SJSA1 (cell line): ENCODE measurements around a stretch of chr2.

- RAMPAGE, long total RNA = no peak
Measured at GRCh38 chr2:205686423-205687048, 4.2 kb downstream of the NRP2 start.

GRCh38 chr2:205696802-205697920 is 14.9 kb downstream of the NRP2 start:
- RAMPAGE, long total RNA = no peak

DNA sequence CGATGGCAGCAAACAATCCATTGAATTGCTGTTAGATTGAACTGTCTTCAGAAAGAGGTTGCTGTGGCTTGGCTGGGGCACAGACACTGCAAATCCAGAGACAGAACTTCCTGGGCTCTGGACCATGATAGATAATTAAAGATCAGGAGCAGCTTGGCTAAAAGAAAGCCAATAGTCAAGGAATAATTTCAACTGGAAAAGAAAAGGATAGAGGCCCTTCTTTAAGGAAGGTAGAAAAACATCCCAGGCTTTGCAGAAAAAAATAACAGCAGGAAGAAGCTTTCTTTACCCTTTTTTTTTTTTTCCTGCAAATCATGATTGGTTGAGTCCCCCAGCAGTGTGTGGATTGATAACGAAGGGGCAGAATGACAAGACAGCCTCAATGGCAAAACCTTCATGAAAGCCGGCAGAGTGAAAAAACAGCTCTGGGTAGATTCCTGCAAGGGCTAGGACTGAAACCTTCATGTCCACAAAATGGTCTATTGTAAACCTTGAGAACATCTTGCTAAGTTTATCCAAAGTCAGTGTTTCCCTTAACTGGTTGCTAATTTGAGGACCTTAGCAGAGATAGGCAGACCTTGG is 75.4 kb downstream of the NRP2 start:
- RAMPAGE, long total RNA = no peak

- RAMPAGE, long total RNA = no peak
Measured at GRCh38 chr2:205768135-205768676, 85.9 kb downstream of the NRP2 start.

DNA sequence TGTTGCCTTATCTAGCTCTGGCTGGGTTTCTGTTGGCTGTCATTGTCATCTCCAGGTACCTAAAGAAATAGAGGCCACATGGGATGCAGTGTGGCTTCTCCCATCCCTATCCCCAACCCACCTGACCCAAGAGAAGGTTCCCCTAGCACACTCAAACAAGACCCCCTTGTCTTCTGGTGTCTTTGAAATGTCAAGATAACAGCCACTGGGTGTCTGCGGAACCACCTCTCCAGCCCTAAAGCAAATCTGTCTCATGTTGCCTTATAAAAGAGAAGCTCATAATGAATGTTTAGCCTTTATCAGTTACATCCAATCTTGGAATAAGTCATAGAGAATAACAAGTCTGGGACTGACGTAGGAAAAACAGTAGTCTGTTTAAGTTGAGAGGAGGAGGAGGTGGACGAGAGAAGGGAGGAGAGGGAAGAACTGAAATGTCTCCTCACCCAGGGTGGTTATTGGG is 94.9 kb downstream of the NRP2 start:
- RAMPAGE, long total RNA = no peak

- RAMPAGE, long total RNA = no peak
Measured at GRCh38 chr2:205806023-205806731, 123.9 kb downstream of the NRP2 start.

DNA sequence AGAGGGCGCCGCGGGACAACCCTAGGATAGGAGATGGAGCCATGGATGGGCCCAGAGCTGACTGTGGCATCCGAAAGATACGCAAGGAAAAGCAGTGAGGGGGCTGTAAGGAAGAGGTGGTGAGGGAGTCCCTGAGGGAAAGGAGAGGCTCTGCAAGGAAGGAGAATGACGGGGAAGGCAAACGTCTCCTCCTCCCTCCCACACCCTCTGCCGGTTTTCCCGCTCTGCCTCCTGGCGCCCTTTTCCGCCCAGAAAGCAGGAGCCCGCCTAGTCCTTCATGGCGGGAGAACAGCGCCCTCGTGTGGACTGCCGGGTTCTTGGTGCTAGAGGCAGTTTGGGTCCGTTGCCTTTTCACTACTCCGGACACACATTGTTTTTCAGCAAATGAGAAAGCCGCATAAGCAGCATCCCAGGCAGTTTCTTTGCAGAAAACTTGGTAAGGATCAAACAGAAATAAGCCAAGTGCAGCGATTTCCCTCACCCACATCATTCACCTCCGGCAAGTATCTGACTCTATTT is 200.4 kb downstream of the INO80D start:
- RAMPAGE, long total RNA = no peak

GRCh38 chr2:206022796-206023037 is 63.3 kb downstream of the INO80D start:
- RAMPAGE, long total RNA = no peak

DNA sequence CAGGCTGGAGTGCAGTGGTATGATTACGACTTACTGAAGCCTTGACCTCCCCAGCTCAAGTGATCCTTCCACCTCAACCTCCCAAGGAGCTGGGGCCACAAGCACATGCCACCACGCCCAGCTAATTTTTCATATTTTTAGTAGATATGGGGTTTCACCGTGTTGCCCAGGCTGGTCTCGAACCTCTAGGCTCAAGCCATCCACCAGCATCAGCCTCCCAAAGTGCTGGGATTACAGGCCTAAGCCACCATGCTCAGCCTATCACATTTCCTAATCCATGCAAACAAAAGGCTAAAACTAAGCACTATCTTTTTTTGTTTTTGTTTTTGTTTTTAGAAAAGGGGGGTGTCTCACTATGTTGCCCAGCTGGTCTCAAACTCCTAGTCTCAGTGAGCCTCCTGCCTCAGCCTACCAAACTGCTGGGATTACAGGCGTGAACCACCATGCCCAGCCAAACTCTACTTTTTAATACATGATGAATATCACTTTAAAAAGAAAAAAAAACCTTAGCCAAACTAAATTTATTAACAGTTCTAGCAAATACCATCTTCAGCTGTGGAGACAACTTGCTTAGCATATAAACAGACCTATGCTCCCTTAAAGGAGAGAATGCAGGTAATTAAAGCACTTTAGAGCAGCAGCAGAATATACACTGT is 12.3 kb downstream of the INO80D start:
- RAMPAGE, long total RNA = no peak

- RAMPAGE, long total RNA = no peak
Measured at GRCh38 chr2:206150903-206151598, 8.2 kb downstream of the NDUFS1 start.

GRCh38 chr2:206162276-206162998 is 2.7 kb downstream of the EEF1B2 start:
- RAMPAGE, long total RNA = no peak

- RAMPAGE, long total RNA = no peak
Measured at GRCh38 chr2:206292932-206293740, 18.7 kb downstream of the ZDBF2 start.

DNA sequence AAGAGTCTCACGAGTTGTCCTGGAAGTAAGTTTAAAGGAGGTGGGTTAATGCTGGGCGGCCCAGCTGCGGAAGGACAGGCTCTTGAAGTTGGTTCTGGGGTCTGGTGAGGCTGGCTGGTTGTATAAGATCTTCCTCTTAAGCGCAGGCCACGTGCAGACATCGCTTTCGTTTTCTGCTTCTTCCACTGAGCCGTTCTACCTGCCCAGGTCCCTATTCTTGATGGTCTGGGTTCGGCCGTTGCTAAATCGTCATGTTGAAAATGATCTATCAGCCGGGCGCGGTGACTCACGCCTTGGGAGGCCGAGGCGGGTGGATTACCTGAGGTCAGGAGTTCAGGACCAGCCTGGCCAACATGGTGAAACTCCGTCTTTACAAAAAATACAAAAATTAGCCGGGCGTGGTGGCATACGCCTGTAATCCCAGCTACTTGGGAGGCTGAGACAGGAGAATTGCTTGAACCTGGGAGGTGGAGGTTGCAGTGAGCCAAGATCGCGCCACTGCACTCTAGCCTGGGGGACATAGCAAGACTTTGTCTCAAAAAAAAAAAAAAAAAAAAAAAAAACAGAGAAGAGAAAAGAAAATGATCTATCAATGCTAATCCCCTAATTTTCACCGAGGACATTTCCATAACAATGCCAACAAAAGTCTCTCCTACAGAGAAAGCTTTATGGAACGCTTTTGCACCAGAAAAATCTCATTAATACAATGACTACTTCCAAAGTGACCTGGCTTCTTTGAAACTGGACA is 491 bp downstream of the FASTKD2 start:
- RAMPAGE, long total RNA = no peak

DNA sequence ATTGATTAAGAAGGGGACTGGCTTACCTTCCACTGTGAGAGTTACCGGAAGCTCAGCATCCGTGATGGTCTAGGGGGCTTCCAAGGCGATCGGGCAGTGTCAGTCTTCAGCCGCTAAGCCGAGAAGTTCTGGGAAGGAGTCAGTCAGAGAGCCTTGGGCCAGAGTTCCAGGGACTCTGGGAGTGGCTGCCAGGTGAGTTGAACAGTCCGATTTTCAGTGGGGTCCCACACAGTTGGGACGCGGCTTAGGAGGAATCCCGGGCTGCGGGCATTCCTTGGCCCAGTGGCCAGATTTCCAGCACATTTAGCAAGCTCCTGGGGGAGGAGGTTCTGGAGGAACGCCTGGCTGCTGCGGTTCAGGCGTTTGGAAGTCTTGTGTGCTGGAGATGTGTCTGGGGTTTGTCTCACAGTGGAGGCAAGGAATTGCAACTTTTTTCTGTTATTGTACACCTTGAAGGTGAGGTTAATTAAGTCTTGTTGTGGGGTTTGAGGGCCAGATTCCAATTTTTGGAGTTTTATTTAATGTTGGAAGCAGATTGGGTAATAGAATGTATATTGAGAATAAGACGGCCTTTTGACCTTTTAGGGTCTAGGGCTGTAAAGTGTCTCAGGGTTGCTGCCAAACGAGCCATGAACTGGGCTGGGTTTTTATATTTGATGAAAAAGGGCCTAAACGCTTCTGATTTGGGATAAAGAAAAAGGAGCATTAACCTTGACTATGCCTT is 44.8 kb downstream of the FASTKD2 start:
- RAMPAGE, long total RNA = no peak

- RAMPAGE, long total RNA = no peak
Measured at GRCh38 chr2:206871808-206872163, 67.5 kb upstream of the CPO start.

DNA sequence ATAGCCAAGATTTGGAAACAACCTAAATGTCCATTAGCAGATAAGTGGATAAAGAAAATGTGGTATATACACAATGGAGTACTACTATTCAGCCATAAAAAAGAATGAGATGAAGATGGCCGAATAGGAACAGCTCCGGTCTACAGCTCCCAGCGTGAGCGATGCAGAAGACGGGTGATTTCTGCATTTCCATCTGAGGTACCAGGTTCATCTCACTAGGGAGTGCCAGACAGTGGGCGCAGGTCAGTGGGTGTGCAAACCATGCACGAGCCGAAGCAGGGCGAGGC is 31.5 kb upstream of the CPO start:
- RAMPAGE, long total RNA = no peak

GRCh38 chr2:207008067-207008457 is 68.7 kb downstream of the CPO start:
- RAMPAGE, long total RNA = no peak

DNA sequence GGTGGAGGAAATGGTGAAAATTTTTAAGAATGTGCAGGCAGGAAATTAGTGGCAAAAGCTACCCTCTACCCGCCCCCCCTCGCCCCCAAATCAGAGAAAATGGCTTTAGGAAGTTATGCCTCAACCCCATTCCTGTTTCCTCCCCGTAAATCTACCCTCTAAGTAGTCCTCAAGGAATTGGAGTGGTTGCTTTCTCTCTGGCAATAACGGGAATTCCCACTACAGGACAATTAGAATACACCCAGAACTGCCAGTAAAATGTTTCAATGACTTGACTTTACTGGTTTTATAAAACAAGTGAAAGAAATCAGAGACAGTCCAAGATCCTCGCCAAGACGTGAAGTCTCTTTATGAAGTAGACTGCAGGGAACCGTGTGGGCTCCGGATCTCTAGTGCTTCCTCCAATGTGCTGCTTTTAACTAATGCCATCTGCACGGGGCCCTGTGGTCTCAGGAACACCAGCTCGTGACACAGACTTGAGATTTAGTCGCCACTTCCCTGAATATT is 101.3 kb downstream of the CPO start:
- RAMPAGE, long total RNA = no peak

- RAMPAGE, long total RNA = no peak
Measured at GRCh38 chr2:207074149-207075155, 91.3 kb downstream of the KLF7 start.

DNA sequence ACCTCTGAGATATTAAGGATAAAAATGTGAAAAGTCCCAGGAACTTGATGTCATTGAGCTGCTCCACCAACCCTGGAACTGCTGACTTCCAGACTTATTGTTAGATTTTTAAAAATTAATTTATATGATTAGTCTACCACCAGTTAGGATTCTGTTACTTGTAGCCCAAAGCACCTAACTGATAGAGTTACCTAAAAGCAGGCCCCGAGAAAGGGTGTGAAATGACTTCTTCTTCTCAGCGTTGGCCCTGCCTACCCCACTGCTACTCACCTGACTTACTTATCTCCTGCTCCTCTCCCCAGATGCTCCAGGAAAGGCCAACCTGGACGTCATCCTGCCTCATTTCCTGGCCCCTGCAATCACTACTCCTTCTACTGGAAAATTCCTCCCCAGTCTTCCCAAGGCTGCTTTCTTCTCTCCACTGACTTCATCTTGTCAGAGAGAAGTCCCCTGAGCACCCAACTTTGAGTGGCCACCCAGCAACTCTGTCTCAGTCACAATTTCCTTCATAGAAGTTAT is 63.3 kb upstream of the KLF7 start:
- RAMPAGE, long total RNA = no peak